ENCODE data around the genes OR13H1, CCDC160, CT45A1 and CT45A2.

- PRO-cap: no peak
These were observed 7.7 kb downstream of the ENOX2 start for GRCh38 chrX:130895459-130895658.

GRCh38 chrX:131543695-131544248 is at the start of gene OR13H1:
Gene OR13H1 (plus strand): TSS chrX:131544074.
- PRO-cap: no peak

- PRO-cap: no peak
These were observed 33.9 kb upstream of the FRMD7 start for GRCh38 chrX:132161380-132162461.

DNA sequence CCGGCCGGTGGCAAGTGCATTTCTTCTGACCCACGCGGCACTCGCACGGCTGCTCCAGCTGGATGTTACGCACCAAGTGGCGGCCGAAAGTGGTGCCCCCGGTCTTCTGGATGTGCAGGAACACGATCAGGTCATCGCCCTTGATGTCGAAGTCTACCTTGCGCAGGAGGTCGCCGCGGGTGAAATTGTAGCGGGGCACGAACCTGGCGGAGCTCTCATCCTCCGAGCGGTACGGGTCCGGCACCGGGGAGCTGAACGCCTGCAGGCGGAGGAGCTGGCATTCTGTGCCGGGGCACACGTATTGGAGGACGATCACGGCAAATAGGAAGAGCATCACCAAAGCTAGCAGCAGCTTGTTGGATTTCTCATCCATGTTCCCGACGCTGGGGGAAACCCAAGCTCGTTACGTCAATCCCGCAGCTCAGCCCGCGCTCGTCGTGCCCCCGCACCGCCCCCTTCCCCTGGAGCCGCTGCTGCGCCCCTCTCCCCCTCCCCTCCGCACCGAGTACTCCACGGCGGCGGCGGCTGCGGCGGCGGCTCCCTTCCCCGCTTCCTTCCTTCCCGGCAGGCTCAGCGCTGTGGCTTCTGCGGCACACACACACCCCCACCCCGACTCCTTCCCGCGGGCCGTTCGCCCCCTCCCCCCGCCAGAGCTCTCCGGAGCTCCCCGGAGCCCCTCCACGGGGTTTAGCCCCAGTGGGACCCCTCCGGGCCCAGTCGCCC is 1.3 kb downstream of the HS6ST2 start:
- PRO-cap: no peak

DNA sequence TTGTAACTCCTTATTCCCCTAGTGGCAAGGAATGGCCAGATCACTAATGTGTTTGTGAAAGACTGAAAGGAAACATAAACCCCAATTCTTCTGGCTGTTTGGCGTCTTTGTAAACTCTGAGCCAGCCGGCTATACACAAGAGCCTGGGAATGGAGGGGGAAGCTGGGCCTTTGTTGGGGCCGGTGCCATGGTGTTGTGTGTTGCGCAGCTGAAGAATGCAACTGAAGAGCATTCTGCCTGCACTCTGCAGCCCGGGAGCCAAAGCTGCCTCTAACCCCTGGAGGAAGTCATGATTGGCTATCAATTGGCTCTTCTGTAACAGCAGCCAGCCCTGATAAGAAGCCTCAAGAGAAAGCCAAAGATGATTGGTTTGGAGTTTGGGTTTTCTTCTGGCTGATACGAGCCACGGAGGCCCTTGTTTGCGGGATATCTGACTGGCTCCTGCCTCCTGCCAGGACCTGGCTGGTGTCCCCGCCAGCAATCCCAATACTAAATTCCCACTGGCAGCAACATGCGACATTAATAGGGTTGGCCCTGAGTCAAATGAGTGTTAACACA is 89.8 kb upstream of the TFDP3 start:
- PRO-cap: no peak

- PRO-cap: no peak
These were observed 202.1 kb downstream of the GPC3 start for GRCh38 chrX:133783184-133783837.

DNA sequence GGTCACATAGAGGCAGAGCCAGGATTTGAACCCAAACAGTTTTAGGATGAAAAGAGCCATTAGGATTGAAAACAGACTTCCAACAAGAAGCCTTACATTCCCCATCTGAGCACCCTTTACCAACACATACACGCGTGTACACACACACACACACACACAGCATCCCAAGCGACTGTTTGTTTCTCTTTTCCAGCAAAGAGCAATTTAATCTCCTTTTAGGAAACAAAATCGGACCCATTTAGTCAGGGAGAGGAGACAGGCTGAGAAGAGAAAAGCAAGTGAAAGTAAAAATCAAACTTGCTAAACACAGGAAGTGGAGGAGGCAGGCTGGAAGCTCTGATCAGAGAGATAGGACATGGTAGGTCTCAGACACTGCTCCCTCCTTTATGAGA is 62.4 kb downstream of the GPC3 start:
- PRO-cap: no peak

- PRO-cap: no peak
These were observed 14.7 kb upstream of the GPC3 start for GRCh38 chrX:134000117-134000540.

GRCh38 chrX:134236710-134237739 is at the start of gene CCDC160:
Gene CCDC160 (plus strand): TSS chrX:134237182.
- PRO-cap: no peak

GRCh38 chrX:134460944-134461190 is 902 bp downstream of the HPRT1 start:
- PRO-cap: no peak

DNA sequence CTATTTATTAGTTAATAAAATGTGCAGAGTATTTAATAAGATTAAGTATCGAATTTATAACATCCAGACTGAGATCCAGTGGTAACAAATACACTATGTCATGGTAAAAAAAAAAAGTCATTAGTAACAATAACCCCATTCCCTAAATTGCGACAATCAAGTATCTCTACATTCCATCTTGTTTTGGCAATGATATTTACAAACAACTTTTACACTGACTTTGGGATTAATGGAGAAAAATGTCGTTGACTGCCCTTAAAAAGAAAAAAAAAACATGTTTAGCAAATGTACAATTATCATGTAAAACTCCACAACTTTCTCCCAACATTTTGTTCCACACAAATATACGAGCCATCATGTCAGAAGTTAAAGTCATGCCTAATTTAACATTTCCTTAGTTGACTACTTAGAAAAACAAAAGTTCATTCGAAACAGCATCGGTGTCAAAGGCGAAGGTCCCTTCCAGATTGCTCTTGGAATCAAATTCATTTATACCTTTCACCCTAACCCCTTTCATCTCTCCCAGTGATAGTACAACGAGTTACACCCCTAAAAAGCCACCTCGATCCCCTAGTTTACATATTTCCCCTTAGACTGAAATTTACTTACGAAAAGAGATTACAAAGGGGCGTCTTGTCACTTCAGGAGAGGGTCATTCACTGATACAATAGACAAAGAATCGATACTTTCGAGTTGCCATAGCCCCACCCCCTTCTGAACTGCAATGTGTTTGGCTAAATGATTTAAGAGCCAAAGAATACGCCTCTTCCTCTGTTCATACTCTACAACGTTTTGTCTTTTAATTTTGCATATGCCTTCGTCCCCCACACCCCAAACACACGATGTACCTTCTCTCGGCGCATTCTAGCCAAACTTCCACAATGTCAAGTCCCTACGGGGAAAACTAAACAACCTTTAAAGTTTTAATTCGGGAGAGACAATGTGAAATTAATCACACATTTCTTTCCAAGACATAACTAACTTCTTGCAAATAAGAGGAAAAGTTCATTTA is 88.2 kb downstream of the HPRT1 start:
- PRO-cap: no peak

DNA sequence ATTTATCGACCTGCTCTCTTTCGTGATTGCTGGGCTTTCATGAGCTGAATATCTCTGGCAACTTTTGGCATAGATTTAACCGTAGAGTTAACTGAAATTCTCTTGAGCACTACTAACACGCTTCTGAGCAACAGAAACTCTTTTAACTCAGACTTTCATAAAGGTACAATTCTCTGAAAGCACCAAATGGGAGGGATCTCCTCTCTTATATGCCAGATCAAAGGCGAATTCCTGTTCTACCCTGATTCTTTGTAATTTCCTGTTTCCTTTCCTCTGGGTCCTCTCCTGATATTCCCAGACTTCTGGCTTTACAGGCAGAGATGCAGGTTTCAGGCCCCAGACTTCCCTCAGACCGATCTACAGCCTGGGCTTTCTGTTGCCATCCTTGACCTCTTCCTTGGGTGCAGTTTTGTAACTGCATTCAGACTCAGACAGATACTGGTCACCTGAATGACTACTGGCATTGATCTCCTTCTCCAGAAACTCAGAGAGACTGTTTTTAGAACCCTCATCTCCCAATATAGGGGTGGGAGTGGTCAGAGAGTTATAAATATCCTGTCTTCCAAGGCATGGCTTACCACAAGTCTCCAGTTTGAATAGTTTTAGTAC is 5.2 kb downstream of the SMIM10 start:
- PRO-cap: no peak

- PRO-cap: no peak
These were observed 773 bp downstream of the SMIM10L2B start for GRCh38 chrX:135097575-135098303.

GRCh38 chrX:135251844-135252043 is 117 bp upstream of the ETDA start:
- PRO-cap: no peak

GRCh38 chrX:135295379-135296187 is 13.7 kb upstream of the ETDC start:
- PRO-cap: no peak

GRCh38 chrX:135345308-135345847 is 782 bp downstream of the ZNF449 start:
- PRO-cap: no peak

GRCh38 chrX:135382201-135382686 is 37.6 kb downstream of the ZNF449 start:
- PRO-cap: no peak

GRCh38 chrX:135423197-135423861 is 1.6 kb downstream of the SMIM10L2A start:
- PRO-cap: no peak

- PRO-cap: no peak
These were observed at the start of gene CT45A1 for GRCh38 chrX:135713097-135713716. Gene CT45A1 (plus strand): TSS chrX:135713639.

- PRO-cap: no peak
These were observed at the start of gene CT45A2 for GRCh38 chrX:135819866-135820228. Gene CT45A2 (minus strand): TSS chrX:135820012.

Data from jejunum (tissue), 1 donor.